Sternocleidomastoid (tissue), 1 donor: ENCODE results near the gene ARRDC1.

- PRO-cap: no peak
These were observed 3.2 kb downstream of the MRPL41 start for GRCh38 chr9:137554536-137555705.

DNA sequence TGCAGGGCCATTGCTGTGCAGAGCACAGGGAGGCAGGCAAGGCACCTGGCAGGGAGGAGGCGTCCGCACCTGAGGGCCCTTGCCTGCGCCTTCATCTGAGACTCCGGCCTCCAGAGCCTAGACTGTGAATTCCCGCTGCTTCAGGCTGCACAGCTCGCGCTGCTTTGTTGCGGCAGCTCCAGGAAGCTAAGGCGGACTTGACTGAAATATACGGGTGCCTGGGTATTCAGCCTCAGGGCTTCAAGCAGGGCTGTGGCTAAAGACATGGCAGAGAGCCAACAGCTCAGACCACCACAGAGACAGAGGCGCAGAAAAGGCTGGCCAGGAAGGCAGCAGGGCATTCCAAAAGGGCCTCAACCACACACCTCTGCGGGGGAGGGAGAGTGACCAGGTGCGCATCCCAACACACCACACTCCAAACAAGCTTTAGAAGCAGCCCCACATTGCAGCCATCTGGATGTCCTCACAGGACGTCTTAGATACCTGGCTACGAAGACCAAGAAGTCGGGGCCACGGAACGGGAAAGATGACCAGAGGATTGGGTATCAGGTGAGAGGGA, 1.5 kb upstream of the DPH7 start:
- PRO-cap: no peak

DNA sequence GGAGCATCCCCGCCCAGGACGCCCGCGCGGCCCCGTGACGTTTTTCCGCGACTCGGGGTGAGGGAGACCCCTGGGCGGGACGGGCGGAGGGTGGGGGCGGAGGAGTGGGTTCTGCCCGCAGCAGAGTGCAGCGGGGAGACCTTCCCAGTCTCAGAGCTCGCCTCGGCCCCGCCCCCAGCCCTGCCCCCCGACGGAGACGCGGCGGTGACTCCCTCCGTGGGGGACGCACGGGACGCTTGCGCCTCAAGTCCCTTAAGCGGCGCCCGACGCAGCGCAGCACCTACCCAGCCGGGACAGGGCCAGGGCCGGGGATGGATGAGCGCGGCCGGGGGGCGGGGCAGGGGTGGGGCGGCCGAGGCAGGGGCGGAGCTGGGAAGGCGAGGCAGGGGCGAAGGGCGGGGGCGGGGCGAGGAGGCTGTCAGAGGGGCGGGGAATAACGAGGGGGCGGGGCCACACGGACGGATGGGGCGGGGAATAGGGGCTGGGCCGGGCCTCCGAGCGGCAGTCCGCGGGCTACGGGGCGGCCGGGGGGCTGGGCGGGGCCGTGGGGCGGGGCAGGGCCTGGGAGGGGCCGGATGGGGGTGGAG, 380 bp upstream of the ARRDC1 start:
- PRO-cap: bidirectional peak, plus-strand start at position 193 of the sequence, minus-strand start at position 167 of the sequence

- PRO-cap: unidirectional peak, plus-strand start at chr9:137605736; bidirectional peak, plus-strand start at chr9:137606050, minus-strand start at chr9:137605960; unidirectional peak, minus-strand start at chr9:137606145
These were observed at the start of gene ARRDC1 for GRCh38 chr9:137605600-137606274. Gene ARRDC1, plus strand, starts transcription at chr9:137605686.

- PRO-cap: no peak
These were observed 896 bp downstream of the ARRDC1 start for GRCh38 chr9:137606275-137606889.

DNA sequence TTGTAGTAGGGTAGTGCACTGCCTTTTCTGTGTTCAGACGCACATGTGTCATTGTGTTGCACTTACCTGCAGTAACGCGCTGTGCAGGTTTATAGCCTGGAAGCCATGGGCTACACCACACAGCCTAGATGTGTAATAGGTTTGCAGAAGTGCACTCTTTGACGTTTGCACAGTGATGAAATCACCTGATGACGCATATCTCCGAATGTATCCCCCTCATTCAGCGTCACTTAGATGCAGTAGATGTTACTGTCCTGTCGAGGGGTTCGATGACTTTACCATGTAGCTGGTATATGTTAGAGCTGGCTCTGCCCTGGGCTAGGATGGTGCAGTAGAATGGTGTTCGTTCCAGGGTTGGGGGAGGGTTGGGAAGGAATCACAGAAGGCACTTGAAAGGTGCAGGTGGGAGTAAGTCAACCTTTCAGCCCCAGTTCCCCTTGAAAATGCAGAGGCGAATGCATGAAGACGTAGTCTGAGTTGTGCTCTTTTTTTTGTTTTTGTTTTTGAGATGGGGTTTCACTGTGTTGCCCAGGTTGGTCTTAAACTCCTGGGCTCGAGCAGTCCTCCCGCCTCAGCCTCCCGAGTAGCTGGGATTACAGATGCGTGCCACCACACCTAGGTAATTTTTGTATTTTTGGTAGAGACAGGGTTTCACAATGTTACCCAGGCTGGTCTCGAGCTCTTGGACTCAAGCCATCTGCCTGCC, 13.3 kb downstream of the EHMT1 start:
- PRO-cap: no peak

DNA sequence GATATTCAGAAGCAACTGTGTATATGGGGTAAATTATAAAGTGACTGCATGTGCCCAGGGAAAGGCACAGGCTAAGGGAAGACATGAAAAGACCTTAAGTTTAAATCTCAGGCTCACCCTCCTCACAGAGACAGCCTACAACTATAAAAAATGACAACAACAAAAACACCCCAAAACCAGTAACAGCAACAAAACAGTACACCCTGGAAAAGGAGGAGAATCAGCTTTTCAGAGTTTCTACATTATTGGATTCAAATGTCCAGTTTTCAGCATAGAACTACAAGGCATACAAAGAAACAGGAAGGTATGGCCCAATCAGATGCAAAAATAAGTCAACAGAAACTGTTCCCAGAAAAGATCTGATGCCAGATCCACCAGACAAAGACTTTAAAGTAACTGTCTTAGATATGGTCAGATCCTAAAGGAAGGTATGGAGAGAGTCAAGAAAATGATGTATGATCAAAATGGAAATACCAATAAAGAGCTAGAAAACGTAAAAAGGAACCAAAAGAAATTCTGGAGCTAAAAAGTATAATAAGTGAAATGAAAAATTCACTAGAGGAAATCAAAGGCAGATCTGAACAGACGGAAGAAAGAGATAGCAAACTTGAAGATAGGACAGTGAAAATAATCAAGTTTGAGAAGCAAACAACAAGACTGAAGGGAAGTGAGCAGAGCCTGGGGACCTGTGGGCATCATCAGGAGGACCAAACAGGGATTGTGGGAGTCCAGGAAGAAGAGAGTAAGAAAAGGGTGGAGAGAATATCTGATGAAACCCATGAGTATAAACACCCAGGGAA, 115.2 kb downstream of the EHMT1 start:
- PRO-cap: no peak

- PRO-cap: no peak
These were observed 39.9 kb upstream of the CACNA1B start for GRCh38 chr9:137837511-137838158.